Spinal cord (tissue), 3 donors: ENCODE measurements around the genes ACER1 and CRB3.

- PRO-cap = no peak
- RAMPAGE, long total RNA = no peak
Observed at GRCh38 chr19:5892708-5893527, 10.7 kb downstream of the NDUFA11 start.

DNA sequence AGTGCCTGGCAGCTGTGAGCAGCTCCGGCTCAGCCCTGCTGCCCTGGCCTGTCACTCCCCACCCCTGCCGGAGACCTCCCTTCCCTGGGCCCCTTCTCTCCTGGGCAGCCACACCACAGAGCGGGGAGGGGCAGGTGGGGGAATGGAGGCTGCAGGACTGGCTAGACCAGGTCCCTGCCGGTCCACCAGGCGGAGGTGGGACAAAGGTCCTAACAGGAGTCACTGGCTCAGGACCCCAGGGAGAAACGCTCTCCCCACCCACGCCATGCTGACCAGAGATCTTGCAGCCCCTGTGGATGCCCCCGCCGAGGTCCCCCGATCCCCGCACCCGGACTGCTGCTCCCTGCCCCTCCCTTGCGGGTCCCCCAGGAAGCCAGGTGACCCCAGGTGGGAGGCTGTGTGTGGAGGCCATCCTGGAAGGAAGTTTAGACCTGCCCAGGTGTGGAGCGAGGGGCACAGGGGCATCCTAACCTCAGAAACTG is 1.3 kb downstream of the CAPS start:
- PRO-cap = no peak
- RAMPAGE, long total RNA = no peak

- PRO-cap = no peak
- RAMPAGE, long total RNA = no peak
Observed at GRCh38 chr19:5977039-5977485, 878 bp downstream of the RANBP3 start.

DNA sequence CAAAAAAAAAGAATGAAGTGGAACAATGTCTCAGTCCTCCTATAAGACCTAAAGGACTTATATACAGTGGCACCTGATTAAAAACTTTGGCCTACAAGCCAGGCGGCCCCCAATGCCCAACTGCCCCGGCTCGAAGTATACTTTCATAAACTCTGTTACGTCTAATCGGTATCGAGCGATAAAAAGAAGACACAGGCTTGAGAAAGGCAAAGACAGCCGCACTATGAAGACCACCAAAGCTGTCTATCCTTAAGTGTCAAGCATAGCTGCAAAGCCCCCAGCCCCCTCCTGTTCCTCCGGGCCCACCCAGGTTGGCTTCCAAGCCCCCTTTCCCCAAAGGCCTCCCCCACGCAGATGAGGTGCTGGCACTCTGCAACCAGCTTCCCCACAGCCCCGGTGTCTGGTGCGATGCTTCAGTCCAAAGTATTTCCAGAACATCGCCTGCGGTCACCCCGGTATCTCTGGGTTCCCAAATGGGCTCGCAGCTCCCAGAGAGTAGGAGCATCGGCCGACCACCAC is 20.4 kb upstream of the RANBP3 start:
- PRO-cap = no peak
- RAMPAGE, long total RNA = no peak

GRCh38 chr19:6199218-6199998 is 63.9 kb downstream of the ACSBG2 start:
- PRO-cap = no peak
- RAMPAGE, long total RNA = no peak

DNA sequence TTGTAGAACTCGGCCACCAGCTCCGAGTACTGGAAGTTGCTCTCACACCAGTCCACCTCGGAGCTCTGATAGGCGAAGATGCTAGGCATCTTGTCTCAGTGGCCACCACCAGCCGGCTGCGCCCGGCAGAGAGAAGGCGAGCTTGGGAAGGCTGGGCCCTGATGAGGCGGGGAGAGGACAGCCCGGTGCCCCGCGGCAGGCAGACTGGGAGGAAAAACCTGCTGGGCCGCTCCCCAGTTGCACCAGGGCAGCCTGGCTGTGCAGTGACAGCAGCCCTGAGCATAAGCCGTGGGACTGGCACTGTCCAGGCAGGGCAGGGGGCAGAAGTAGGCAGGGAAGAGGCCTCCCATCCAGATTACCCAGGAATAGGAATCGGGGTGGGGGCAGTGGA is at the start of gene ACER1:
Gene ACER1 (minus strand): TSS at position 150 of the 391 bp plus-strand sequence.
- PRO-cap = no peak
- RAMPAGE, long total RNA = no peak

DNA sequence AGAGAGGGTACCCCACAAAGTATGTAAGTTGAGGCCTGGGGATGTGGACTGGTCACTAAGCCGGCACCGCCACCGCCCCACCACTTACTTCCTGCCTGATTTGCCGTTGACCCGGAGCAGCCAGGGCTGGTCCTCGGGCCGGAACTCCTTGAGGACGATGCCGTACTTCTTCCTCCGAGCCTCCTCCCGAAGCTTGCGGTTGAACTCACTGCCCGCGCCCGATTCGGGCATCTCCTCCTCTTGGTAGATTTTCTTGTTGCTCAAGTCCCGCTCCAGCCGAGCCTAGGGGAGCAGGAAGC is 3.7 kb downstream of the GTF2F1 start:
- PRO-cap = no peak
- RAMPAGE, long total RNA = no peak

- PRO-cap = no peak
- RAMPAGE, long total RNA = no peak
Observed at GRCh38 chr19:6414235-6414792, 10.3 kb downstream of the KHSRP start.

DNA sequence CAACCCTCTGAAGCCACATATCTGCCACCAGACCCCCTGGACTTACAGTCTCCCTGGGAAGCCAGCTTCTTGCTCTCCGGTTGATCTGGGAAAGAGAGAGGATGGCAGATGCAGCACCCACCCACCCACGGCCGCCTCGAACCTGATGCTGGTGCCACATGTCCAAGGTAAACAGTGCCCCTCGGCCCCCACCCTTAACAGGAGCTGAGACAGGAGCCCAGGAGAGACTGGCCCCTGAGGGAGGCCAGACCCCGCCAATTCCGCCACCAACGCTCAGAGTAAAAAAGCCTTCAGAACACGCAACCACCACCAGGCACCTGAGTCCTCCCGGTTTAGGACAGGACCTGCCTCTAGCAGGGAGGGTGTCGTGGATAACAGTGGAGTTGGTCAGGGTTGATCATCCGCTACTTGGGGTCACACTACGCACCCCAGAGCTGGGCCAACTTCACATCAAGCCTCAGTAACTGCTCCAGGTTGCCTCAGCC is 3.0 kb downstream of the KHSRP start:
- PRO-cap = no peak
- RAMPAGE, long total RNA = no peak

DNA sequence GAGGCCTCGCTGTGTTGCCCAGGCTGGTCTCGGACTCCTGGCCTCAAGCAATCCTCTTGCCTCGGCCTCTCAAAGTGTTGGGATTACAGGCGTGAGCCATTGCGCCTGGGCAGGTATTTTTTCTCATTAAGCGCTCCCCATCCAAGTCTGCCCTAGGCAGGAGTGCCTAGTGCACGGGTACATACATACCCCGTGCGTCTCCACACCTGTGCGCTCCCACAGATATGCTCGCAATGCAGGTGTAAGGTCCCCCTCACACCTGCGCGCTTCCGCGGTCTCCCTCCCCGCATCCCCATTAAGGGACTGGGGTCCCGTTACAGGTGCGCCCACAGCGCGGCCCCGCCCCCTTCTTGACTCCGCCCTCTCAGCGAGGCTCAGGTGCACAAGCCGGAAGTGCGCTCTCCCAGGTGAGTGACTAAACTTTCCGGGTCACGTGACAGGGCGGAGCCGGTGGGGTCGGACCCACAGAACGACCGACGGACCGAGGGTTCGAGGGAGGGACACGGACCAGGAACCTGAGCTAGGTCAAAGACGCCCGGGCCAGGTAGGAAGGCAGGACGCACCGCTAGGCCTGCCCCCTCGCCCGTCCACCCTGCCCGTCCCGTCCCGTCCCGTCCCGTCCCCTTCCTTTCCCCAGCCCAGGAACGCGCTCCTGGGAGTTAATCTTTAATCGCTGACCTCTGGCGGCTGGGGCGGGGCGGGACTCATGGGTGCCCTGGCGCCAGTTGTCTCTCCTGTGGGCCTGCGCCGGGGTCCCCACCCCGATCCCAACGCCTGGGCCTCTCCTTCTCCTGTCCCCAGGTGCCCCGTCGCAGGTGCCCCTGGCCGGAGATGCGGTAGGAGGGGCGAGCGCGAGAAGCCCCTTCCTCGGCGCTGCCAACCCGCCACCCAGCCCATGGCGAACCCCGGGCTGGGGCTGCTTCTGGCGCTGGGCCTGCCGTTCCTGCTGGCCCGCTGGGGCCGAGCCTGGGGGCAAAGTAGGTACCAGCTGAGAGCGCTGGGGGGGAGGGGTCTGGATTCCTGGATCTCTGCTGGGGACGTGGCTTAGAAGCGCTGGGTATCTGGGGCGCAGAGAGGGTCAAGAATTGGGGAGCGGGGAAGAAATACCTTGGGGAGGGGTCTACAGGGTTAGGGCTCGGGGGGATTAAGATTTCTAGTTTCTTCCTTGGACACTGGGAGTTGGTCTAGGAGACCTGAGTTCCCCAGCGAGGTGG is at the start of gene CRB3:
Gene CRB3 (plus strand): TSS at position 465 of the 1,214 bp plus-strand sequence.
- PRO-cap = no peak
- RAMPAGE, long total RNA = no peak

DNA sequence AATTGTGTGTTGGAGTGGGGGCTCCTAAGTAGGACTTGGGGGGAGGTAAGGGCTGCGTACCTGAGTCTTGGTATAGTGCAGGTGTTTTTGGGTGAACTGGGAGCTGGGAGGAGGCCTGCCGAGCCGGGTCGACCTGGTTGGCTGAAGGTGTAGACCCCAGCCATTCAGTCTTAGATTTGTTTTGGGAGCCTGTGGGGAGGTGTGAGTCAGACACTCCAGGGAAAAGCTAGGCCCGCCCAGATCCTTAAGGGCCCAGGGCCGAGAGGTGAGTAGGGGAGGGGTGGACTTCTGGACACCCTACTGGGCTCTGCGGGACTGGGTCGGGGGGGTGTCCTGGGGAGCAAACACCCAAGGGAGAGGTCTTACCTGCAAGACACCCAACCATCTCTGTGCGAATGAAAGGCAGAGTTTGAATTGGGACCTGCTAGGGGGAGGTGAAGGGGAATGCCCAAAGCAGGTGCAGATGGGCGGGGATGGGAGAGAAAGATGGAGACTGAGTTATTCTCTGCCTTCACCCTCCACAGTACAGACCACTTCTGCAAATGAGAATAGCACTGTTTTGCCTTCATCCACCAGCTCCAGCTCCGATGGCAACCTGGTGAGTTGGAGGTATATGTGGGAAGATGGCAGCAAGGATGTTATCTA is 1.1 kb downstream of the CRB3 start:
- PRO-cap = no peak
- RAMPAGE, long total RNA = no peak

GRCh38 chr19:6470170-6470406 is 6.0 kb downstream of the CRB3 start:
- PRO-cap = no peak
- RAMPAGE, long total RNA = no peak

- PRO-cap = no peak
- RAMPAGE, long total RNA = no peak
Observed at GRCh38 chr19:6509253-6509936, 7.3 kb upstream of the TUBB4A start.

DNA sequence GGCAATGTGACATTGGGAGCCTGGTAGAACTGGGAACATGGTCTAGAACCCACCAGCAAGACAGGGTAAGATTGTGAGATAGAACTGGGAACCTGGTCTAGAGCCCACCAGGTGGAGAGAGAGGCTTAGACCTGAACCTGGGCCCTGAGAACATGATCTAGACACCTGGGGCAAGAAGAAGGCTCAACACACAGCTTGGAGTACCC is 15.7 kb upstream of the TNFSF14 start:
- PRO-cap = no peak
- RAMPAGE, long total RNA = no peak

GRCh38 chr19:6735222-6736075 is 1.9 kb downstream of the GPR108 start:
- PRO-cap = no peak
- RAMPAGE, long total RNA = no peak

DNA sequence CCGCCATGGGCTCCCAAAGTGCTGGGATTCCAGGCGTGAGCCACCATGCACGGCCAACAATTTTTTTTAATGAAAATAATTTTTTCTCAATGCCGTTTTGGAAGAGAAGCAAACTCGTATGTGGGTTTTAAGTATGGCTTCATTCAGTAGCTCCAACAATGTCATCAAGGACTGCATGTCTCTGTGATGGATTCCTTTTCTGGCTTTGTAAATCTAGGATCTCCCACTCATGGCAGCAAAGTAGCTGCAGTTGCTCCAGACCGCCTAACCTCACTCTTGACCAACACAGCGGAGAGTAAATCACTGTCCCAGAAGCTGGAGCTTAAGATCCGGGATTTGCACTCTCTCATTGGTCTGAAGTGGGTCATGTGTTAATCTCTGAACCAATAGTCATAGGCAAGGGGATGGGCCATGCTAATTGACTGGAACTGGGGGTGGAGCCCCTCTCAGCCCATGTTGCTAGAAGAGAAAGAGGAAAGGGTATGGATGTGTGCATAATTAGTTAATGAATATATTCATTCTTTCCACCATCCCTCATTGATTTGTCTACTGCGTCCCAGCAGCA is 33.9 kb downstream of the VAV1 start:
- PRO-cap = no peak
- RAMPAGE, long total RNA = no peak

GRCh38 chr19:7115996-7116713 is 46.7 kb downstream of the ZNF557 start:
- PRO-cap = no peak
- RAMPAGE, long total RNA = no peak

DNA sequence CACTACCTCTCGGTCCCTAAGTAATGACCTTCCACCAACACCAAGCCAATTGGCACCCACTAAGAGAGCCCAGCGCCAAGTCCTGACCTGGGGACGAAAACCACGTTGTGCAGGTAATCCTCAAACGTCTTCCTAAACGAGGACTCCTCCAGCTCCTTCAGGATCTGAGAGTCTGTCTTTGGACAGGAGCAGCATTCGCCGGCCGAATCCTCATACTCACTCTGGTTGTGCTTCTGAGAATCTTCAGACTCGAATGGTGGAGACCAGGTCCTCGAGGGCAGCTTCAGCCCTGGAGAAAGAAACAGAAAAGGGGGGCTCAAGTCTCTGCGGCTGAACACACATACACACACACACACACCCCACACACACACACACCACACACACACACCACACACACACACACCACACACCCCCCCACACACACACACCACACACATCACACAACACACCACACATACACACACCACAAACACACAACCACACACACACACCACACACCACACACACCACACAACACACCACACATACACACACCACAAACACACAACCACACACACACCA is 83.2 kb downstream of the ZNF557 start:
- PRO-cap = no peak
- RAMPAGE, long total RNA = no peak

DNA sequence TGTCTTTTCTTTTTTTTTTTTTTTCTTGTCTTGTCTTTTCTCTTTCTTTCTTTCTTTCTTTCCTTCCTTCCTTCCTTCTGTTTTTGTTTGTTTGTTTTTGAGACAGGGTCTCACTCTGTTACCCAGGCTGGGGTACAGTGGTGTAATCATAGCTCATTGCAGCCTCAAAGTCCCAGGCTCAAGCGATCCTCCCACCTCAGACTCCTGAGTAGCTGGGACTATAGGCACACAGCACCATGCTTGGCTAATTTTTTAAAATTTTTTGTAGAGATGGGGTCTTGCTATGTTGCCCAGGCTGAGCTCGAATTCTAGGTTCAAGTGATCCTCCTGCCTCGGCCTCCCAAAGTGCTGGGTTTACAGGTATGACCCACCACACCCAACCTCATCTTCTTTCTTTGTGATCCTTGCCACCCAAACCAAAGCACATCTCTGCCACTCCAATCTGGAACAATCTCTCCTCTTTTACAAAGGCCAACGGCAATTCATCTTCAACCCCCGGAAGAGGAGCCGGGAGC is 38.7 kb downstream of the INSR start:
- PRO-cap = no peak
- RAMPAGE, long total RNA = no peak

DNA sequence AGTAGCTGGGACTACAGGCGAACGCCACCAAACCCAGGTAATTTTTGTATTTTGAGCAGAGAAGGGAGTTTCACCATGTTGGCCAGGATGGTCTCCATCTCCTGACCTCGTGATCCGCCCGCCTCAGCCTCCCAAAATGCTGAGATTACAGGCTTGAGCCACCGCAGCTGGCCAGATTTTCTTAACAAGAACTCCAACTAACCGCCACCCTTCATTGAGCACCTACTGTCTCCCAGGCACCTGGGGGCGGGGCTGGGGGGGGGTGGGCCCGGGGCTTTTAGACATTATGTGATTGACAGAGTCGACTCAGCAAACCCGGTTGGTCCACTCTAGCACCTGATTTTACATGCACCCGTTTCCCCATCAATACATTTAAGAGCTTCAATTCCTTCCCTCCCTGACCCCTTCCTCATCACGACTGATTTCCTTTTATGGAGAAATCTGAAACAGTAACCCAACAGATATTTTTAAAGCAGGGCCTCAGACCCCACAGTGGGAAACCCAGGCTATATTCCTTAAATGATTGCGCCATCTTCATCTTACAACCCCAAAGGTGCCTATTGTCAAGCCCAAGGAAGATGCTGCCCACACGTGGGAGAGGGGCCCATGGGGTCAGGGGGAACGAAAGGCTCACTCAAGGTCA is 1.9 kb downstream of the INSR start:
- PRO-cap = no peak
- RAMPAGE, long total RNA = no peak